Type B pancreatic cell (in vitro differentiated cells): ENCODE measurements around a stretch of chr2.

GRCh38 chr2:22037328-22037773, 913.6 kb downstream of the TDRD15 start:
- PRO-cap, result no peak

GRCh38 chr2:23457338-23457711, 72.3 kb downstream of the KLHL29 start:
- PRO-cap, result no peak

DNA sequence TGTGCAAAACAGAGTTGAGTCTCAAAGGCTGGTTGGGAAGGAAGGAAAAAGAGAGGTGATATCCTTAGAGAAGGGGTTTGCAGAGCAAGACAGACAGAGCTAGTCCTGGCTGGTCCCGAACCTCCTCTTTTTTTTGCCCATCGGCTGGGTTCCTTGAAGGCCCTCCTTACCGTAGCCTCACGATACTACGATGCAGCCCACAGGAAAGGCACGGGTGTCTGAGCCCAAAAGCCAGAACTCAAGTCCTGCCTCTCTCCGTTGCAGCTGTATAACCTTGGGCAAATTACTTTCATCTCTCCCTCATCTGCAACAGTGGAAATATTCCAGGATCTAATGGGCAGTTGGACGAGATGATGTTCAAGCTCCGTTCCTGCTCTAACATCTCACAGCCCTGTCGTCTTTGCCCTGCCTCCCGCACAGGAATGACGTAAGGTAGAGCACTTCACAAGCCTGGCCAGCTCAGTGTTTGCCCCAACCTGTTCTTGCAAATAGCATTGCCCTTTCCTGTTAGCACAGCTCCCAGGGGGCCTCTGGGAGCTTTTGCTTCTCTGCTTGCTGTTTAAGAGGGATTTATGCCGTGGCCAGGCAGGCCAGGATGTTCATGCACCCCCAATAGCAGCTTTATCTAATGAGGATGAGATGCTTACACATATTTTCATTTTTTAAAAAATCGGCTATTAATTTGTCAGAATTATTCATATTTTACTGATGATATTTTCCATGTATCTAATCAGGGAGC, 107.9 kb downstream of the KLHL29 start:
- PRO-cap, result no peak

- PRO-cap, result no peak
These were observed 179.4 kb downstream of the KLHL29 start for GRCh38 chr2:23564425-23564703.

- PRO-cap, result no peak
These were observed 232.6 kb downstream of the KLHL29 start for GRCh38 chr2:23617179-23618401.

- PRO-cap, result no peak
These were observed 169.2 kb downstream of the ATAD2B start for GRCh38 chr2:23757505-23758382.

GRCh38 chr2:24011292-24011802, 1.5 kb downstream of the MFSD2B start:
- PRO-cap, result no peak

DNA sequence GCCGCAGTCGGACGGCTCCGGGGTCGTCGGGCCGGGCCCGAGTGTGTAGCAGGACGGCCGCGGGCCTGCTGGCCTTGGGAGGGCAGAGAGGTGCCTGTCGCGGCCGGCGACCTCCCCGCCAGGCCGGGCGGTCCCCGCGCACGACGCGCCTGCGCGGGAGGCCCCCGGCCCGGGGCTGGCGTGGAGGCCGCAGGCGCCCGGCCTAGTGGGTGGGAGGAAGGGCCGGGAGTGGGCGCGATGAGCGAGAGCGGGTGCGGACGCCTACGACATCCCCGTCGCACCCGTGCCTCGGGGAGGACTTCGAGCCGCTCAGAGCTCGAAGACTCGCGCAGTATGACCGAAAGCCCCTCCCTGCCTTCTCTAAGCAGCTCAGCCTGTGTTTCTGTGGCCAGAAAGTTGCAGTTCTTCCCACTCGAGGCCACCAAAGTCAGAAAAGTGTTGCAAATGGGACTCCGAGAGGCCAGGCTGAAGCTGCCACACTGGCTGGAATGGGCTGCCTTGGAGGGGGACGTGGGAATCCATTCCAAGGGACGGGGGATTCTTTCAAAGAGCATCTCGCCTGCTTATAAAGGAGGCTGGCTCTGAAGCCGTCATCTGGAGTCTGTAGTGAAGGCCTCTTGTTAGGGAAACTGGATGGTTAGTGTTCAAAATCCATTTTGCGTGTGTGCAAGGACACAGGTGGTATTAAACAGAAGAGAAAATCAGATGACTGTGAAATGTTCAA, 477 bp downstream of the FAM228B start:
- PRO-cap, result bidirectional peak, plus-strand start at position 208 of the sequence, minus-strand start at position 153 of the sequence

DNA sequence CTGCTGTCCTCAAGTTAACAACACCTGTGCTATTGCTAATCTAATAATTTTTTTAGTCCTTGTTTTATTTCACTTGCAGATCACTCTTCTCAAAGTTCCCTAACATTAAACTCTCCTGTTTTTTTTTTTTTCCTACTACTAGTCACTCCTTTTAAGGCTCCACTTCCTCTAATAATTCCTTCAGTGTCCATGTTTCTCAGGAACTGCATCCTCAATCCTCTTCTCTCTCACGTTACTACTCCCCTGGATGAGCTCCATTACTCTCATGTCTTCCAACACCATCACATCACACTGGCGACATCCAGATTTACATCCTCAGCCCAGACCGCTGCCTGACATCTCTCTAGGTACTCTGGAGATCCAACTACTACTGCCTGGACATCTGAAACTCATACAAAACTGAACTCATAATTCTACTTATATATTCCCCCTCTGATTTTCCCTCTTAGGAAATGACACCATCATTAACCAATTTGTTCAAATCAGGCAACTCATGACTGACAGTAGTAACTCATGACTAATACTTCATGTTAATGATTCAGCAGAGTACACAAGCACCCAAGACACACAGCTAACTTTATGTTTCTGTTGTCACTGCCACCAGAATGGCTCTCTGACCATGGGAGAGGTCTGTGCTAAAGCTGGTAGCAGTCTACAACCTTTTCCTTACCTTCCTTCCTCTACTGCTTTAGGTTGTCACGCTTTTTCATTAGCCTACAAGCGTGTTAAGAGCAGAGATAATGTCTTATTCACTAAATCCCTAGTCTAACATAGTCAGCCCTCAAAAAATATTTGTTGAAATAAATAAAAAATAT, 91.2 kb downstream of the ITSN2 start:
- PRO-cap, result no peak

- PRO-cap, result no peak
These were observed 88.8 kb downstream of the ITSN2 start for GRCh38 chr2:24271369-24272183.

GRCh38 chr2:24286159-24286499, 74.2 kb downstream of the ITSN2 start:
- PRO-cap, result no peak

DNA sequence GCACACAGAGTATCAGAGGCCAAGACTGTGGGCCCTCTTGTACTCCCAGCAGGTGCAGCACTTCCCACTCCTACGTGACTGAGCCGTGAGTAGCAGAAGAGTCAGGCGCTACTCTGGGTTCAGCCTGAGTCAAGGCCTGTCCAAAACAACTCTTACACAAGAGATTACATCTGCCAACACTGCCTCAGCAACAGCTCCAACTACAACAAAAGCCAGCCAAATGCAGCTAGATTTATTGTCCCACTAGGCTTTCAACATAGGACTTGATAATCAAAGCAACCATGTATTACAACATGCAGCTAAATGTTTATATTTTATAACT, 56.2 kb downstream of the ITSN2 start:
- PRO-cap, result no peak

GRCh38 chr2:24361043-24361391, 681 bp upstream of the ITSN2 start:
- PRO-cap, result no peak

- PRO-cap, result no peak
These were observed 4.8 kb upstream of the ITSN2 start for GRCh38 chr2:24364921-24365781.

GRCh38 chr2:24435858-24436346, 55.2 kb upstream of the NCOA1 start:
- PRO-cap, result no peak

DNA sequence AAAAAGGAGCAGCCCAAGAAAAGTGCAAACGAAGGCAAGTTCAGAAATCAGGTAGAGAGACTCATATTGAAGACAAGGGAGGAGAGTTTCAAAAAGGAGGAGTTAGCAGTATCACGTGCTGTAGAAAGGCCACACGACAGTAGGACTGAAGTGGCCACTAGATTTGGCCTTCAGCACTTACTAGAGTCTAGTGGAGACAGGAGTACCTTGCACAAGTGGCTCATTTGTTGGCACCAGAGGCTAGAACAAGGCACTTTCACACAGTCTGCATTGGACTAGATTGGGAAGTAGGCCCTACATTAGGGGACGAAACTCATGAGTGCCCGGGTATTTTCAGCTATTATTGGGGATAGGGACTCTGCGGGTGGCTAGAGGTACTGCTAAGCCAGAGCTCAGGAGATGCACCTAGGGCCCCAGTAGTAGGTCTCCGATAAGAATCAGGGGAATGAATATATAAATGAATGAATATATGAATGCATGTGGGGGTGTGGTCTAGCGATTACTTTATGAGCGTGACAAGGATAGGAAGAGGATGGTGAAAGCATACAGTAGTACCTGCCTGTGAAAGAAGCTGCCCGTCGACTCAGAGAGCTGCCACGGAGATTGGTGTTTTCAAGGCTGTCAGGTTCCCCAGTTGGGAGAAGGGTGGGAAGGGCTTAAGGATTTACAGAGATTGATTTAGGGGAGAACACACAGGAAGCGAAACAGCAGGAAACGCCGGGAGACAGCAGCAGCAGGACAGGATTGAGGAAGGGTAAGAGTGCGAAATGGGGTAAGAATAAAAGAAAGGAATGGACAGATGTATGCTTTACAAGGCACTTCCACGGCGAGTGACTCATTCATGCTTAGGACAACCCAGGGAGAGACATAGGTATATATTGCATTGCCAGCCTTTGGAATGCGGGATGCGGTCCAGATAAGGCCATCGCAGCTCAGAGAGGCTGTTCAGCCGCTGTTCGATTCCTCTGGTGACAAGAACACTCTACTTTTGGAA, 1.3 kb upstream of the NCOA1 start:
- PRO-cap, result no peak

DNA sequence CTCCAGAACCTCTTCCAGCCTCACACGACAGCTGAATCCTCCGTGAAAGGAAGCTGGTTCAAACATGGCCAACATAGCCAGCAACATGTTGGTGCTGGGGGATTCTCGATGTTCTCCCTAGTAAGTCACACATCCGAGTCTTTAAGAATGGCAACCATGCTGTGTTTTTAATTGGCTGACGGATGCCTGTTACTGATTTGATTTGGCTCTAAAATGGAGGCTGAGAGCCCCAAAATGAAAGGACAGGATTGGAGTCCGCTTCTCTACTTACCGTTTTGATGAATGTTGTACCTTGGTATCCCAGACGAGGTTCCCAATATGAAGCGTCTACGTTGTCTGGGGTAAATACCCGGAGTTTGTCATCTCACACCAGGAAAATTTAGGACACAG, 63.6 kb downstream of the NCOA1 start:
- PRO-cap, result no peak

DNA sequence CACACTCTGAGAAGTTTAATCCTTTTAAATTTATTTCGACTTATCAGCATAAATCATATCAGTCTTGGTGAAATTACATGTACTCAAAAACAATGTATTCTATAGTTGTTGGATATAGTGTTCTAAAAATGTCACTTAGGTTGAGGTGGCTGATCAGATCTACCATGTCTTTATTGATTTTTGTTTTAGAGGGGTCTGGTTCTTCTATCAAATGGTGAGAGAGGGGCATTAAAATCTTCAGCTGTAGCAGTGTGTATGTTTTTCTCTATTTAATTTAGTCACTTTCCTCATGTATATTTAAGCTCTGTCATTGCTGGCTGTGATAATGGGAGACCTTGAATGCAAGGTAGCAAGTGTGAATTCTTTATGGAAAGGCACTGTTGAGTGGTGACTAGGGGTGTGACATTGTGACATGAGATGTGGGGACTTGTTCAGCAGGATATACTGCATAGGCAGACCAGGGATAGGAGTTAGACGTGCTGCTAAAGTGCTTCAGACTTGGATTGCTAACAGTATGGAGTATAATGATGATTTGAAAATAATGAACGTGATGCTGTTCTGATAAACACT, 134.9 kb downstream of the NCOA1 start:
- PRO-cap, result no peak

DNA sequence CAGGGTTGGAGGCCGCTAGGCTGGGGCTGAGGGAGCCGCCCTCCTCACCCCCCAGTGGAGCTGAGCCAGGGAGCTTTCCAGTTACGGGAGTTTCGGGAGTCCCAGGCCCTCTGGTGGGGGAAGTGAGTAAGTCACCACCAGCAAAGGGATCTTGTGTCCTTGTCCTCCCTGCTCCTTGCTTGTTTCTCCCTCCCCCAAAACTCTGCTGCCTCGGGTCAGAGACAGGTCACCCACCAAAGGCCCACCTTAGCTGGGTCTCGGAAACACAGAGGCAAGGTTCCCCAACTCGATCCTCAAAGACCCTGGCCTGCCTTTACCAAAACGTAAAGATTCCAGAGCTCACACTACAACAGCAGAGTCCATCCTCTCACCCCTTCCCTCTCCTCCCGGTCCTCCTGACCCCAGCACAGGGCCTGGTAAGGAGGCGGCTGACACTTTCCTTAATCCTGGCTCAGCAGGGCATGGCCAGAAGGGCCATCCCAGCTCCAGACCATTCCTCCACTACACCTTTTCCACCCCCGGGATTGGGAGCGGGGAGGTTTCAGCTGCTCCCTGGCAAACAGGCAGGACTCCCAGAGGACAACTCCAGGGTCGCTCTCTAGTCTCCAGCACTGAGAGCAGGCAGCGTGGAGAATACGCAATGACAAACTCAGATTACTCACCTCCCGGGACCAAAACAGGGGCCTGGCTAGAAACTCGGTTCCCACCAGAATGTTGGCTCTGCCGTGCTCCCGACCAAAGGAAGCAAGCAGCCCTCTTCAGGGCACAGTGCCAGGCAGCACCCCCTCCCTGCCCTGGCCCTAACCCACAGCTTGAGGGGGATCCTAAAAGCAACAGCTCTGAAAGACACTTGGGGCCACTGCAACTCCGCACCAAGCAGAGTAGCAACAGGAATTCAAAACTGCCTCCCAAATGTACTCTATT, 60.8 kb upstream of the POMC start:
- PRO-cap, result no peak

GRCh38 chr2:25252301-25253104, 84.1 kb upstream of the POMC start:
- PRO-cap, result bidirectional peak, plus-strand start at chr2:25252638, minus-strand start at chr2:25252171